Heart left ventricle (tissue), 7 donors: ENCODE data around the gene CYP4V2.

DNA sequence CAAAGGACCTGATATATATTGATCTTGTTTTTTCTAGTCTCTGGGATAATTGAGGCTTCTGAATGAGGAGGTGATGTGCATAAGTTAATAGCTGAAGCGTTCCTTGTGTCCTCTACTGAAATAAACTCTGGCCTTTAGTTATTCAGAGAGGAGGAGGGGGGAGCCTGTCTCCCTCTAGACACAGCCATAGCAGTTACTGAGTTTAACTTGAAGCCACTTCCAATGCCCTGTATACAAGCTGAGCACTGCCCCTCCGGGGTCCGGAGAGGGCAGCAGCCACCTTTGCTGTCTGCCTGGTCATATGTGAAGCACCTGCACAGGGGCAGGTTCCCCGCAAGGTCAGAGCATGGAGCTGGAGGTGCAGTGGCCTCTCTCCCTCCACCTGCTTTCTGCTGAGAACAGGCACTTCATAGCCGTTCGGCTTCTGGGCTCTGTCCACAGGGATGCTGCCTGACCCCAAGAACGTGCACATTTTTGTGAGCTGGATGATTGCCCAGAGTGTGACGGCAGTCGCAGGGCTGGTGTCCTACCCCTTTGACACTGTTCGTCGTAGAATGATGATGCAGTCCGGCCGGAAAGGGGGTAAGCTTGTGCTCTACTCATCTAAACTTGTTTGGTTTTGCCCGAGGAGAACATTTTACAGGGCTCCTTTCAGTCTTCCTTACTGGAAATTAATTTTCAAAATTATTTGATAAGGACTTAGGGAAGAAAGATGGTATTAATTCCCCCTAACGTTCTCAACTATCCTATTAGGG, 2.4 kb downstream of the SLC25A4 start:
- PRO-cap, 6 experiments, result peak in 5 of 6 experiments; most common plus-strand start position 606 of the sequence (in 2); most common minus-strand start position 391 of the sequence (in 2)
- RAMPAGE, long total RNA, 2 experiments, result no peak in any of the 2 experiments
- RRBS, result no CpG with 5 or more reads among the region's 15 CpGs

- PRO-cap, 6 experiments, result peak in 1 of 6 experiments; most common plus-strand start chr4:185148704 (in 1)
- RAMPAGE, long total RNA, 2 experiments, result no peak in any of the 2 experiments
- RRBS, result no CpG with 5 or more reads among the region's 2 CpGs
Measured at GRCh38 chr4:185148625-185148877, 5.5 kb downstream of the SLC25A4 start.

DNA sequence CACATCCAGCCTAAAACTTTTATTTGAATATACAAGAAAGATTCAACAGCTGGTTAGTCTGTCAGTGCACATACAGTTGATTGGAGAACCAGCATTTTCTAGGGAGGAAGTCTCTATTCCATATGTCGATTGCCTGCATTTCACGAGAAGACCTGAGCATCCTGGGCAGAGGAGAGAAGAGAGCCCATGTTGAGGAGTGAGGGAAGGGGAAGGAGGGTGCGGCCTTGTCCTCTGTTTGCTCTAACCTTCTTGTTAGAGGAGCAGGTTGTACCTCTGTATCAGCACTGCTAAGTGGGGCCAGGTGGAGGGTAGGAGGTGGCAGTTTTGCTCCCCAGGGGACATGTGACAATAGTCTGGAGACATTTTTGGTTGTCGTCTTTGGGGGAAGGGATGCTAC, 90.9 kb downstream of the LRP2BP start:
- PRO-cap, 6 experiments, result no peak in any of the 6 experiments
- RAMPAGE, long total RNA, 2 experiments, result no peak in any of the 2 experiments
- RRBS, result no CpG with 5 or more reads among the region's 4 CpGs

- PRO-cap, 6 experiments, result no peak in any of the 6 experiments
- RAMPAGE, long total RNA, 2 experiments, result no peak in any of the 2 experiments
- RRBS, result no CpG with 5 or more reads among the region's 8 CpGs
Measured at GRCh38 chr4:185383358-185384267, 12.1 kb downstream of the LRP2BP start.

- PRO-cap, 6 experiments, result no peak in any of the 6 experiments
- RAMPAGE, long total RNA, 2 experiments, result no peak in any of the 2 experiments
- RRBS, result no CpG with 5 or more reads among the region's 11 CpGs
Measured at GRCh38 chr4:185576484-185577213, 41.3 kb upstream of the PDLIM3 start.

DNA sequence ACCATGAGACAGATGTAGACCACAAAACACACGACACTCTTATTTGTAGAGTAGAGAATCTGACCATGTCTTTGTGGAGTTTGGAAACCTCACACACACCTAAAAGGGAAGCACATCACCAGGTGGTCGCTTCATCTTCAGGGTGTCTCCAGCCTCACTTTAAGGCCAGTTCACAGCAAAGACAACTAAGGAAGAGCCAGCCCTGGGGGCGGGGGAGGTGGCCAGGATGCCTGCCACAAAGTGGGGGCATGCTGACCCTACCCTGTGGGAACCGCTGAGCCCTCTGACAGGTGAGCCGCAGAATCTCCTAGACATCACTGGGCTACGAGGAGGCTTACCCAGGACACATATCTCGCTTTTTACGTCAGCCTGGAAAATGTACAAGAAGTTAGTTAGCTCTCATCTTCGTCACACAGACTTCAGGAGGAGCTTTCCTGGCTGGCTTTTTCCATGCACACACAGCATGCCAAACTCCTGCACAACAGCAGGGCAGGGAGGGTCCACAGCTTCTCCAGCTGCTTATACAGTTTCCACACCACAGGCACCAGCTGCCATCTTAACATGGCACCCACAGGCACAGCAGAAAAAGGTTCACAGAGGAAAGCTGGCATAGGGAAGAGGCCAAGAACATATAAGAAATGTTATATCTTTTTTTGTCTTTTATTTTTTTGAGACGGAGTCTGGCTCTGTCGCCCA, 64.5 kb upstream of the PDLIM3 start:
- PRO-cap, 6 experiments, result peak in 4 of 6 experiments; most common plus-strand start position 469 of the sequence (in 1); most common minus-strand start position 319 of the sequence (in 4)
- RAMPAGE, long total RNA, 2 experiments, result no peak in any of the 2 experiments
- RRBS, result no CpG with 5 or more reads among the region's 11 CpGs

GRCh38 chr4:185638322-185639017, 103.2 kb upstream of the PDLIM3 start:
- PRO-cap, 6 experiments, result peak in 1 of 6 experiments; most common minus-strand start chr4:185638397 (in 1)
- RAMPAGE, long total RNA, 2 experiments, result no peak in any of the 2 experiments
- RRBS, result 19% methylated on average over 9 of the region's 31 CpGs

- PRO-cap, 6 experiments, result peak in 2 of 6 experiments; most common plus-strand start chr4:185717416 (in 2)
- RAMPAGE, long total RNA, 2 experiments, result no peak in any of the 2 experiments
- RRBS, result no CpG with 5 or more reads among the region's 9 CpGs
Measured at GRCh38 chr4:185717339-185717655, 94.7 kb downstream of the SORBS2 start.

- PRO-cap, 6 experiments, result no peak in any of the 6 experiments
- RAMPAGE, long total RNA, 2 experiments, result no peak in any of the 2 experiments
- RRBS, result no CpG with 5 or more reads among the region's 14 CpGs
Measured at GRCh38 chr4:185812840-185813576, 1.0 kb upstream of the SORBS2 start.

- PRO-cap, 6 experiments, result peak in 1 of 6 experiments; most common plus-strand start chr4:185915077 (in 1)
- RAMPAGE, long total RNA, 2 experiments, result no peak in any of the 2 experiments
- RRBS, result no CpG with 5 or more reads among the region's 6 CpGs
Measured at GRCh38 chr4:185914815-185915274, 102.9 kb upstream of the SORBS2 start.

DNA sequence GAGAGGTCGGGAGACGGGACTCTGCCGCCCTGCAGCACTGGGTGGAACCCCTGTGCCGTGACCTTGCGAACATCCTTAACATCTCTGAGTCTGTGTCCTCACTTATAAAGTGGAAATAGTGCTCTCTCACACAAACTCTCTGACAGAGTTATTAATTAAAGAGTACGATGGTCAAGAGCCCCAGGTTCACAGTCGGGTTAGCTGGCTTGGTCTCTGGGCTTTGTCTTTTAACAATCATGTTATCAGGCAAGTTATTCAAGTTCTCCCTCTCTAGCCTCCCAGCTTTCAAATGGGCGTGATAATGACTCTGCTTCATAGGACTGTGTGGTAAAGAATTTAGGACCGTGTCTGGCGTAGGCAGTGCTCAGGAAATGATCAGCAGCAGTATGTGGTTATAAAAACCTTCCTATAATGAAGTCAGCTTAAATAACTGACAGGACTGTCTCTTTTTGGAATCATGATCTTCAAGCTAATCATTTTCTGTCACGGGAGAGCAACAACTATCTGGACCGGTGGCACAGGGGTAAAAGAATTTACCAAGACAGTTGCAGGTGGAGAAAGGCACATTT, 10.3 kb downstream of the TLR3 start:
- PRO-cap, 6 experiments, result no peak in any of the 6 experiments
- RAMPAGE, long total RNA, 2 experiments, result no peak in any of the 2 experiments
- RRBS, result no CpG with 5 or more reads among the region's 12 CpGs

GRCh38 chr4:186104071-186105231, 35.5 kb downstream of the TLR3 start:
- PRO-cap, 6 experiments, result peak in 2 of 6 experiments; most common plus-strand start chr4:186104709 (in 1)
- RAMPAGE, long total RNA, 2 experiments, result no peak in any of the 2 experiments
- RRBS, result 1% methylated on average over 29 of the region's 96 CpGs

- PRO-cap, 6 experiments, result peak in 6 of 6 experiments; most common plus-strand start chr4:186191679 (in 6); most common minus-strand start chr4:186191428 (in 3)
- RAMPAGE, long total RNA, 2 experiments, result no peak in any of the 2 experiments
- RRBS, result 2% methylated on average over 60 of the region's 116 CpGs
Measured at GRCh38 chr4:186191128-186192131, at the start of gene CYP4V2. Gene CYP4V2 (plus strand): TSS chr4:186191567.

DNA sequence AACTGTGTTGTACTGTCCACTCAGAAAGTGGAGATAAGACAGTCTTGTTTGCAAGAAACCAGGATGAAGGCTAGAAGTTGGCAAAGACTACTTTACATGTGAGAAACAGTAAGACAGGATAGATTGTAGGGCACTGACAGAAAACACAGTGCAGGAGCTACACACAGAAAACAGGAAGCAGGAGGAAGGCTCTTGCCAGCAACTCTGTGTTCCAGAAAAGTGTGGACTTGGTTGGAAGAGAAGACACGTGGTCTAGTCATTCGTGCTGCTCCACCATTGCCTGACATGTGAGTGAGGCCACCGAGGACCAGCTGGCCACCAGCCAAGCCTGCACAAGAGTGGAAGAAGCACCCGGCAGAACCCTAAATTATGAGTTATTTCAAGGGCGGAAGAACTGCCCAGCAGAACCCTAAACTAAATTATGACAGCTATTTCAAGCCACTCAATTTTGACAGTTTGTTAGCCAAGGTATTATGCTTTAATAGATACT, 78.7 kb downstream of the FAT1 start:
- PRO-cap, 6 experiments, result no peak in any of the 6 experiments
- RAMPAGE, long total RNA, 2 experiments, result no peak in any of the 2 experiments
- RRBS, result no CpG with 5 or more reads among the region's 5 CpGs

- PRO-cap, 6 experiments, result no peak in any of the 6 experiments
- RAMPAGE, long total RNA, 2 experiments, result no peak in any of the 2 experiments
- RRBS, result no CpG with 5 or more reads among the region's 13 CpGs
Measured at GRCh38 chr4:186706732-186707249, 16.9 kb downstream of the FAT1 start.

- PRO-cap, 6 experiments, result no peak in any of the 6 experiments
- RAMPAGE, long total RNA, 2 experiments, result no peak in any of the 2 experiments
- RRBS, result no CpG with 5 or more reads among the region's 20 CpGs
Measured at GRCh38 chr4:186709276-186710114, 14.2 kb downstream of the FAT1 start.

DNA sequence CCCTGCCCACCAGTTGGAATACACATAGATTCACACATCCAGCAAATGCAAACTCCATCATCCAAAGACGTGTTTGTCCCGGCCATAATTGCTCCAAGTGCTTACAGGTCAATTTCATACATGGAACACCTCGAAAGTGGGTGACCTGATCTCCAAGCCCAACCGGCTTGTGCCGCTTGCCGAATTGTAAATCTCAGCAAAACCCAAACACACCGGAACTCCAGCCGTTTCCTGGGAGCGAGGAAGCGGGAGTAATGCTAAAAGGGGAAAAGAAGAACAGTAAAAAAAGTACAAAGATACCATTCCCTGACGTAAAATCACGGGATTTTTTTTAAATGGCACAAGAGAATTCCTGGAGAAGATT, 1.4 kb upstream of the FAT1 start:
- PRO-cap, 6 experiments, result no peak in any of the 6 experiments
- RAMPAGE, long total RNA, 2 experiments, result no peak in any of the 2 experiments
- RRBS, result 4% methylated on average over 5 of the region's 12 CpGs

GRCh38 chr4:186726436-186727501, 3.1 kb upstream of the FAT1 start:
- PRO-cap, 6 experiments, result peak in 6 of 6 experiments; most common plus-strand start chr4:186726818 (in 6); most common minus-strand start chr4:186726696 (in 5)
- RAMPAGE, long total RNA, 2 experiments, result start-site peak on the minus strand in 1 of 2 experiments, at chr4:186726662-186726693 at its widest, 77 reads per replicate
- RRBS, result 2% methylated on average over 53 of the region's 91 CpGs

DNA sequence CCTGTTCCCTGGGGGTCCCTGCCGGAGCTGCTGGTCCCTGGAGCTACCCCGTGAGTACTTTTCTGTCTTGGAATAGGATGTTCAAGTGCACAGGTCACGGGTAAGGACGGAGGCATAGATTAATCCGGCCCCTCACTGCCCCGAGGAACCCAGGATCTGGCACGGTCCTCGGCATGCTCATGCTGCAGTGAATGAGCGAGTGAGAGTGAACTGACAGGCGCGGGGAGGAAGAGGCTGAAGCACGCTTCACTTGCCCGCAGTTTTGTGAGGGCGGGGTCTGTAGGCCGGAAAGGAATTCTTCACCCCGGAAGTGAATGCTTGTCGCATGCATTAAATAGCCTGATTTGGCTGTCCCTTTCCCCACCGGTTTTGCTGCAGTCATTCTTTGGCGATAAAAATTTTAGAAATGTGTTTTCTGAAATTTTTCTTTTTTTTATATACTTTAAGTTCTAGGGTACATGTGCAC, 117.3 kb upstream of the FAT1 start:
- PRO-cap, 6 experiments, result peak in 2 of 6 experiments; most common minus-strand start position 264 of the sequence (in 2)
- RAMPAGE, long total RNA, 2 experiments, result no peak in any of the 2 experiments
- RRBS, result 55% methylated on average over 6 of the region's 19 CpGs

DNA sequence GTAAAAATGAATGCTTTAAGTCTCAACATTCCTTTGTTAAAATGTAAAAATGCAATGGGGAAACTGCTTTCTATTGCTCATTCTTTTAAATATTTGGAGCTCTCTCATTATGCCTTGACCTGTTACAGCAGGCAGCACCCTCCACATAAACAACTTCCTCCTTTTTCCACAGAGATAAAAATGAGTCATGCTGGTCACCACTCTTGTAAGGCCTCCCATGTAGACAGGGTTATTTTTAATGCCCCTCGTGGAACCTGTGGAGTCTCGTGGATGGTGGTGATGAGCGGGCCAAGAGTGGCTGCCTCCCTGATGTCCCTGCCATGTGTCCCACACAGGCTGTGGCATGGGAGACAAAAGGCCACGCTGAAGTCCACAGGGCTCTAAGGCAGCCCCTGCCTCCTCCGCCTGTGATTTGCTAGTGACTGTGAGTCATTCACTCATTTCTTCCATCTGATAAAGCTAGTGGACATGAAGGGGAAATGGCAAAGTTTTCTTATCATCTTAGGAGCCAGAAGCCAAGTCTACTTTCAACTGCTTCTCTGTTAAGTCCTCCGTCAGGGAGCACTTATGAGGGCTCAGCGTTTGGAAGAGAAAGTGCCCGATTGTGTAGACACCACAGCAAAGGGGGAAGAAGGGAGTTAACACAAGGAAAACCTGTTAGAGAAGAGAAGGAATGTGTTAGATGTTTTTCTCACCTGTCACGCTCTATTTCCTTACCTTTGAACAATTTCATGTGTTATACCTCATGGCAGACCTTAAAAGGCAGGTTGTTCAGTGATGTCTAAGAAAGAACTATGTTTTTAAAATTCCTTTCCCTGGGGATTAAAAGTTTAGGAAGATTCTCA, 121.6 kb upstream of the FAT1 start:
- PRO-cap, 6 experiments, result peak in 1 of 6 experiments; most common minus-strand start position 147 of the sequence (in 1)
- RAMPAGE, long total RNA, 2 experiments, result no peak in any of the 2 experiments
- RRBS, result no CpG with 5 or more reads among the region's 9 CpGs